ENCODE measurements around the genes GDPGP1 and HDDC3.

GRCh38 chr15:90234173-90234448, at the start of gene GDPGP1:
TSS of gene GDPGP1 (plus strand) at chr15:90234209.
- PRO-cap, 2 experiments, result peak in 2 of 2 experiments; most common plus-strand start chr15:90234238 (in 1)
- RAMPAGE, long total RNA, 4 experiments, result start-site peak on the plus strand in 3 of 4 experiments, at chr15:90234207-90234258 at its widest, 13 to 43 reads per replicate

DNA sequence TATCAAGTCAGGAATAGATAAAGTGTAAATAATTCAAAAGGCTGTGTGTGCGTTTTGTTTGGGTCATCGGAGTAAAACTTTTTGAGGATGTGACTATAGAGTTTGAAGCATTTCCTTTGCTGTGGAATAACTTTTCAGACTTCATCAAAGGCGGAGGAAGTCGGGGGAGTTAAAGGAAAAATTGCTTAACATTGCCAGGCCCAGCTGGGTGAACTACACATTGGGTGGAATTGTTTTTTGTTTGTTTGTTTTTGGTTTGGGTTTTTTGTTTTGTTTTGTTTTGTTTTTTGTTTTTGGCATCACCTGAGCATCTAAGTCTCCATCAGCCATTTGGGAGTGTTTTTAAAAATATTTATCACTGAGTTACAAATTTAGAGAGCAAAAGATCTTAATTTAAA, 70.3 kb upstream of the CRTC3 start:
- PRO-cap, 2 experiments, result peak in 1 of 2 experiments; most common plus-strand start position 197 of the sequence (in 1); most common minus-strand start position 78 of the sequence (in 1)
- RAMPAGE, long total RNA, 4 experiments, result no peak in any of the 4 experiments

DNA sequence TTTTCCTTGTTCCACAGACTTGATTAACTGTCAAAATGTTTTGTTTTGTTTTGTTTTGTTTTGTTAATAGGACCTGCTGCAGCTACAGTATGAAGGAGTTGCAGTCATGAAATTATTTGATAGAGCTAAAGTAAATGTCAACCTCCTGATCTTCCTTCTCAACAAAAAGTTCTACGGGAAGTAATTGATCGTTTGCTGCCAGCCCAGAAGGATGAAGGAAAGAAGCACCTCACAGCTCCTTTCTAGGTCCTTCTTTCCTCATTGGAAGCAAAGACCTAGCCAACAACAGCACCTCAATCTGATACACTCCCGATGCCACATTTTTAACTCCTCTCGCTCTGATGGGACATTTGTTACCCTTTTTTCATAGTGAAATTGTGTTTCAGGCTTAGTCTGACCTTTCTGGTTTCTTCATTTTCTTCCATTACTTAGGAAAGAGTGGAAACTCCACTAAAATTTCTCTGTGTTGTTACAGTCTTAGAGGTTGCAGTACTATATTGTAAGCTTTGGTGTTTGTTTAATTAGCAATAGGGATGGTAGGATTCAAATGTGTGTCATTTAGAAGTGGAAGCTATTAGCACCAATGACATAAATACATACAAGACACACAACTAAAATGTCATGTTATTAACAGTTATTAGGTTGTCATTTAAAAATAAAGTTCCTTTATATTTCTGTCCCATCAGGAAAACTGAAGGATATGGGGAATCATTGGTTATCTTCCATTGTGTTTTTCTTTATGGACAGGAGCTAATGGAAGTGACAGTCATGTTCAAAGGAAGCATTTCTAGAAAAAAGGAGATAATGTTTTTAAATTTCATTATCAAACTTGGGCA, 29.6 kb upstream of the CRTC3 start:
- PRO-cap, 2 experiments, result no peak in any of the 2 experiments
- RAMPAGE, long total RNA, 4 experiments, result no peak in any of the 4 experiments

DNA sequence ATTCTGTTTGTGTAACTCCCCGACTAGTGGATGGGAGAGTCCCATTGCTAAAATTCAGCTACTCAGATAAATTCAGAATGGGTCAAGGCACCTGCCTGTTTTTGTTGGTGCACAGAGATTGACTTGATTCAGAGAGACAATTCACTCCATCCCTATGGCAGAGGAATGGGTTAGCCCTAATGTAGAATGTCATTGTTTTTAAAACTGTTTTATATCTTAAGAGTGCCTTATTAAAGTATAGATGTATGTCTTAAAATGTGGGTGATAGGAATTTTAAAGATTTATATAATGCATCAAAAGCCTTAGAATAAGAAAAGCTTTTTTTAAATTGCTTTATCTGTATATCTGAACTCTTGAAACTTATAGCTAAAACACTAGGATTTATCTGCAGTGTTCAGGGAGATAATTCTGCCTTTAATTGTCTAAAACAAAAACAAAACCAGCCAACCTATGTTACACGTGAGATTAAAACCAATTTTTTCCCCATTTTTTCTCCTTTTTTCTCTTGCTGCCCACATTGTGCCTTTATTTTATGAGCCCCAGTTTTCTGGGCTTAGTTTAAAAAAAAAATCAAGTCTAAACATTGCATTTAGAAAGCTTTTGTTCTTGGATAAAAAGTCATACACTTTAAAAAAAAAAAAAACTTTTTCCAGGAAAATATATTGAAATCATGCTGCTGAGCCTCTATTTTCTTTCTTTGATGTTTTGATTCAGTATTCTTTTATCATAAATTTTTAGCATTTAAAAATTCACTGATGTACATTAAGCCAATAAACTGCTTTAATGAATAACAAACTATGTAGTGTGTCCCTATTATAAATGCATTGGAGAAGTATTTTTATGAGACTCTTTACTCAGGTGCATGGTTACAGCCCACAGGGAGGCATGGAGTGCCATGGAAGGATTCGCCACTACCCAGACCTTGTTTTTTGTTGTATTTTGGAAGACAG, 28.7 kb upstream of the CRTC3 start:
- PRO-cap, 2 experiments, result no peak in any of the 2 experiments
- RAMPAGE, long total RNA, 4 experiments, result no peak in any of the 4 experiments

DNA sequence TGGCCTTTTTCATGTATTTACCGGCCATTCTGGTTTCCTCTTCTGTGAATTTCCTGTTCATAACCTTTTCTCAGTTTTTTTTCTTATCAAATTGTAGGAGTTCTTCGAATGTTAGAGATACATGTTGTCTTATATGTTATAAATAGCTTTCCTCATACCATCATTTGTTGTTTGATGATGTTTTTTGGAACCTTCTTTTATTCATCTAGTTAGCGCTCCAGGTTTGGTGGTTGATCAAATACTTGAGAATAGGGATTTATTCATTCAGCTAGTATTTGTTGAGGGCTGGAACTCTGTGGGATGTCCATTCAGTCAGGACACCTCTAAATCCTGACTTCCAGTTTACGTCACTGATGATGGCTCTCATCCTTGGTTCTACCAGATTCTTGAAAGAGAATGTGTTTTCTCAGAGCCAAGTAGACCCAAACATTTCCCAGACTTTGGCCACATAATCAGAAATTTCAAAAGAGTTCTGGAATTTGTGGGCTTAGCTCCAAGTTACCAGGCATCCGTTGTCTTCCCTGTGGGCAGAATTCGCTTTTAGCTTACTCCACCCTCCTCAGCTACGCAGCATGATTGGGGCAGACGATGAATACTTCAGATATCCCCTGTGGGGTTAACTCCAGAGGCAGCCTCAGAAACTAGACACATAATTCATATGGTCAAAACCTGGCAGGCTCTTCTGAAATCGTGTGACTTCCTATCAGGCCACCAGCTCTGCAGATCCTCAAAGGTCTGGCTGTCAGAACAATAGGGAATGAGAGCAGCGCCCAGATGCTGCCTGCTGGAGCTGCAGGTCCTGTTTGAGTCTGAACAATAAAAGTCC, 30.4 kb downstream of the CRTC3 start:
- PRO-cap, 2 experiments, result peak in 1 of 2 experiments; most common plus-strand start position 750 of the sequence (in 1)
- RAMPAGE, long total RNA, 4 experiments, result no peak in any of the 4 experiments

GRCh38 chr15:90654520-90655334, 62.4 kb upstream of the BLM start:
- PRO-cap, 2 experiments, result no peak in any of the 2 experiments
- RAMPAGE, long total RNA, 4 experiments, result no peak in any of the 4 experiments

- PRO-cap, 2 experiments, result no peak in any of the 2 experiments
- RAMPAGE, long total RNA, 4 experiments, result no peak in any of the 4 experiments
Measured at GRCh38 chr15:90660975-90661275, 56.2 kb upstream of the BLM start.

DNA sequence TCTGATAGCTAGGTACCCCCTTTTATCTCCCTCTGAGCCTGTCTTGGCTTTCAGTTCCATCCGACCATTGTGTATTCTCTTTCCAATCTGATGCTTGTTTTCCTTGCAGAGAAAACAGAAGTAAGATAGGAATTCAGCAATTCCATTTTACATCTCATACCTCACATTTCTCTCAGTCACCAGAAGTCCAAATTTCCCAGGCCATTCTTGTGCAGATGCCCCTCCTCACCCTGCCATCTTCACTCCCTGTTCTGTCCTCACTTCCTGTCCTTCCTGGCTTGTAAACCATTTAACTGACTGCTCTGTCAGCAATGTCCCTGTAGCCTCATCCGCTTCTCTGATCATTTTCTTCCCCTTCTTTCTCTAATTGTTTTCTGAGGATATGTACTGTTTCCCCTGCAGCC, 40.2 kb downstream of the BLM start:
- PRO-cap, 2 experiments, result no peak in any of the 2 experiments
- RAMPAGE, long total RNA, 4 experiments, result no peak in any of the 4 experiments

DNA sequence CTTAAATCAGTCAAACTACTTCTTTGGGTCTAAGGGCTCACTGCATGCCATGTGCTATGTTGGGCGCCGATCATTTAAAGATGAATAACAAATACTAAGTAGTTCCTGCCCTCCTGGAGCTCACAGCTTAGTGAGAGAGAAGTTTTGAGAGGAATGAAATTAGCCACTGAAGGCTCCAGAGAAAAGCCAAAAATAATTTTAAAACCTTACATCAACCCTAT, 44.5 kb downstream of the BLM start:
- PRO-cap, 2 experiments, result no peak in any of the 2 experiments
- RAMPAGE, long total RNA, 4 experiments, result no peak in any of the 4 experiments

- PRO-cap, 2 experiments, result no peak in any of the 2 experiments
- RAMPAGE, long total RNA, 4 experiments, result start-site peak on the plus strand in 4 of 4 experiments, at chr15:90839658-90839746 at its widest, 10 to 21 reads per replicate
Measured at GRCh38 chr15:90839280-90840338, 28.8 kb upstream of the FURIN start.

- PRO-cap, 2 experiments, result no peak in any of the 2 experiments
- RAMPAGE, long total RNA, 4 experiments, result no peak in any of the 4 experiments
Measured at GRCh38 chr15:90852659-90853033, 15.7 kb upstream of the FURIN start.

- PRO-cap, 2 experiments, result no peak in any of the 2 experiments
- RAMPAGE, long total RNA, 4 experiments, result no peak in any of the 4 experiments
Measured at GRCh38 chr15:90860425-90860685, 8.0 kb upstream of the FURIN start.

DNA sequence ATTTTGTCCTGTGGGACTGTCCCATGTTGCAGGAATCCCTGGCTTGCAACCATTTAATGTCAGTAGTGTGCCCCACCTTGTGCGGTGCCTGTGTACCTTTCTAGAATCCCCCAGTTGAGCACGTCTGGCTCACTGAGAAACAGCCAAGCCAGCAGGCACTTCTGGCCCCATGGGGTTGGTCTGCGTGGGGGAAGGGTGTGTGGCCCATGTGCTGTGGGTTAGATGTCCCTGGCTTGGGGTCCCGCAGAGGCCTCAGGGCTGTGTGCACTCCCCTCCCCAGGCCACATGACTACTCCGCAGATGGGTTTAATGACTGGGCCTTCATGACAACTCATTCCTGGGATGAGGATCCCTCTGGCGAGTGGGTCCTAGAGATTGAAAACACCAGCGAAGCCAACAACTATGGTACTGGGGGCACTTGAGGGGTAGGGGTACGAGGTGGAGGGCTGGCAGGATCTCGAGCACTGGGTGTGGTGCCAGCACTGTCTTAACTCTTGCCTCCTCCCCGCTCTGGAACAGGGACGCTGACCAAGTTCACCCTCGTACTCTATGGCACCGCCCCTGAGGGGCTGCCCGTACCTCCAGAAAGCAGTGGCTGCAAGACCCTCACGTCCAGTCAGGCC, 3.8 kb upstream of the FES start:
- PRO-cap, 2 experiments, result no peak in any of the 2 experiments
- RAMPAGE, long total RNA, 4 experiments, result no peak in any of the 4 experiments

DNA sequence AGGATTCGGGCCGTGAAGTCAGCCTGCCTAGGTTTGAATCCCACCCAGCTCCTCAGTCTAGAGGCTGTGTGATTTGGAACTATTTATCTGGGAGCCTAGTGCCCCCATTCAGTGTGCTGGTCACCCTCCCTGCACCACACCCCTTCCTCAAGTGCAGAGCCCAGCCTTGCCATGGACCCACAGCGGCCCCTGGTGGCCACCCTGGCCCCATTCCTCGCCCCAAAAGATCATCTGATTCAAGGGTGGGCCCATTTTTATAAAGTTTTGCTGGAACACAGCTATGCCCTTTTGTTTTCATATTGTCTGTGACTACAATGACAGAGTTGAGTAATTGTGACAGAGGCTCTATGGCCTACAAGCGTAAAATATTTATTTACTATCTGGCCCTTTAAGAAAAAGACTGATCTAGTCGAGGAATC, 1.7 kb downstream of the FES start:
- PRO-cap, 2 experiments, result no peak in any of the 2 experiments
- RAMPAGE, long total RNA, 4 experiments, result no peak in any of the 4 experiments

DNA sequence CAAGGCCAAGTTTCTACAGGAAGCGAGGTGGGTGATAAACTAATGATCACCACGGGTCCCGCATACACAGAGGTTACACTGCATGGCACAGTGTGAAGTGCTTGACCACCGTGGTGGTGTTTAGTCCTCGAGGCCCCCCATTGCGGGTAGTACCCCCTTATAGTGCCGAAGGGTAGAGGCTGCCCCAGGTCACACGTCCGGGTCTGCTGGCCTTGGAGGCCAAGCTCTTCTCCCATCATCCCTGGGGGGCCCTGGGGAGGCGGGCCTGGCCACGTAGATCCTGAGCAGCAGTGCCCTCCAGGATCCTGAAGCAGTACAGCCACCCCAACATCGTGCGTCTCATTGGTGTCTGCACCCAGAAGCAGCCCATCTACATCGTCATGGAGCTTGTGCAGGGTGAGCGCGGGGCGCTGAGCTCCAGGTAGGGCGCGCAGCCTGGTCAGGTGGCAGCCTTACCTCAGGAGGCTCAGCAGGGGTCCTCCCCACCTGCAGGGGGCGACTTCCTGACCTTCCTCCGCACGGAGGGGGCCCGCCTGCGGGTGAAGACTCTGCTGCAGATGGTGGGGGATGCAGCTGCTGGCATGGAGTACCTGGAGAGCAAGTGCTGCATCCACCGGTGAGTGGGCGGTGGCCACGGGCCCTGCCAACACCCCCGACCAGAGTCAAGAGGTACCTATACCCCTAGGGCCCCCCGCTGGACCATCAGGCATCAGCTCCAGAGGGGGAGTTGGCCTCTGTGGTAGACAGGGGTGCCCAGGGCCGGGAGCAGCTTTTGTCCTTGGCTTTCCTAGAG, 8.7 kb downstream of the FES start:
- PRO-cap, 2 experiments, result no peak in any of the 2 experiments
- RAMPAGE, long total RNA, 4 experiments, result no peak in any of the 4 experiments

DNA sequence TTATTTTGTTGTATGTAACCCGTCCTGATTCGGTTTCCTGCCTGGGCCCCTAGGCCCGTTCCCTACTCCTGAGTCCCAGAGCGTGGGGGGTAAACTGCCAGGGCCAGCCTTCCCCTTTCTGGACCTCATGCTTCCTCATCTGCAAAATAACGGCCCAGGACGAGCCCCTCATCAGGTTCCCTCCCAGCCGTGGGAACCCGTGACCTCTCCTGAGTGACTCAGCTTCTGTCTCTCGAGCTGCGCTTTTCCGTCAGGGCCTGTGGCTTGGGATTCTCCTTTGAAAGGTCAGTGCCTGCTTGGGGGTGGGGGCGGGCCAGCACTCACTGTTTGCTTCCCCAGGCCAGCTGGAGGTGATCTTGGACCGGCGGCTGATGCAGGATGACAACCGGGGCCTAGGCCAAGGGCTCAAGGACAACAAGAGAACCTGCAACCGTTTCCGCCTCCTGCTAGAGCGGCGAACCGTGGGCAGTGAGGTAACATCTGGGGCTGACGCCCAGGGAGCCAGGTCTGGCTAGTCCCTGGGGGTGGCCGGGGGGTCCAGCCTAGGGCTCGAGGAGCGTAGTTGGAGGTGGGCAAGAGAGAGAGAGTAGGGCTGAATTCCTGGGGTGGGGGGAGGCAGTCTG, 12.8 kb downstream of the MAN2A2 start:
- PRO-cap, 2 experiments, result peak in 1 of 2 experiments; most common plus-strand start position 288 of the sequence (in 1)
- RAMPAGE, long total RNA, 4 experiments, result start-site peak on the plus strand in 1 of 4 experiments, centred at position 365 of the sequence, 19 reads per replicate

- PRO-cap, 2 experiments, result peak in 2 of 2 experiments; most common plus-strand start chr15:90932665 (in 2); most common minus-strand start chr15:90932549 (in 2)
- RAMPAGE, long total RNA, 4 experiments, result start-site peak on the minus strand in 4 of 4 experiments, at chr15:90932529-90932555 at its widest, 35 to 161 reads per replicate
Measured at GRCh38 chr15:90932425-90932976, at the start of gene HDDC3. TSS of gene HDDC3 (minus strand) at chr15:90932549.

GRCh38 chr15:90955927-90956318, 1.2 kb downstream of the RCCD1 start:
- PRO-cap, 2 experiments, result no peak in any of the 2 experiments
- RAMPAGE, long total RNA, 4 experiments, result no peak in any of the 4 experiments

DNA sequence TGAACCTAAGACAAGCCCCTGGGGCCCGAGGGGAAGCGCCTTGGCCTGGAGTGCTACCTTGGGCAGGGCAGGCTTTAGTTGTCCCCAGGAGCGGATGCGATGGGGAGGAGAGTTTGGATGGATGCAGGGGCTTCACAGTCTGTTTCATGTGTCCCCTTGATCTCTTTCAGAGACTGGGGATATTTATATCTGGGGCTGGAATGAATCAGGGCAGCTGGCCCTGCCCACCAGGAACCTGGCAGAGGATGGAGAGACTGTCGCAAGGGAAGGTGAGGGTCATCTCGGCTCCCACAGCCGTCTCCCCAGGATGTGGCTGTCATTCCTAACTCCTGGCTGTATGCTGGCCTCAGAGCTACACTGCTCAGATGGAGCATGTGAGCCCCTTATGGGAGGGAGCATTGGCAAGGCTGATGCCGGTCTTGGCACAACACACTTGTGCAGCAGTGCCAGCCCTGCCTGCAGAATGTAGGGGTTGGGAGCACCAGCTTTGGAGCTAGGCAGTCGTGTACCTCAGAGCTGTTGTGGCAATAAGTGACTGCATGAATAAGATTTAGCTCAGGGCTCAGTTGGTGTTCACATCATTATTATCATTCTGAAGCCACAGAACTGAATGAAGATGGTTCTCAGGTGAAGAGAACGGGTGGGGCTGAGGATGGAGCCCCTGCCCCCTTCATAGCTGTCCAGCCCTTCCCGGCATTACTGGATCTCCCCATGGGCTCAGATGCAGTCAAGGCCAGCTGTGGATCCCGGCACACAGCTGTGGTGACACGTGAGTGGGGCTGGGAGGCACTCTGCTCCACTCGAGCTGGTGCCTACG, 5.3 kb downstream of the RCCD1 start:
- PRO-cap, 2 experiments, result no peak in any of the 2 experiments
- RAMPAGE, long total RNA, 4 experiments, result start-site peak on the plus strand in 1 of 4 experiments, centred at positions 210 to 706 of the sequence, 9 to 13 reads per replicate

- PRO-cap, 2 experiments, result no peak in any of the 2 experiments
- RAMPAGE, long total RNA, 4 experiments, result no peak in any of the 4 experiments
Measured at GRCh38 chr15:91941634-91942217, 88.2 kb downstream of the SLCO3A1 start.

Data from upper lobe of left lung (tissue), 5 donors.